Spleen (tissue), 7 donors: ENCODE measurements around a stretch of chr14.

DNA sequence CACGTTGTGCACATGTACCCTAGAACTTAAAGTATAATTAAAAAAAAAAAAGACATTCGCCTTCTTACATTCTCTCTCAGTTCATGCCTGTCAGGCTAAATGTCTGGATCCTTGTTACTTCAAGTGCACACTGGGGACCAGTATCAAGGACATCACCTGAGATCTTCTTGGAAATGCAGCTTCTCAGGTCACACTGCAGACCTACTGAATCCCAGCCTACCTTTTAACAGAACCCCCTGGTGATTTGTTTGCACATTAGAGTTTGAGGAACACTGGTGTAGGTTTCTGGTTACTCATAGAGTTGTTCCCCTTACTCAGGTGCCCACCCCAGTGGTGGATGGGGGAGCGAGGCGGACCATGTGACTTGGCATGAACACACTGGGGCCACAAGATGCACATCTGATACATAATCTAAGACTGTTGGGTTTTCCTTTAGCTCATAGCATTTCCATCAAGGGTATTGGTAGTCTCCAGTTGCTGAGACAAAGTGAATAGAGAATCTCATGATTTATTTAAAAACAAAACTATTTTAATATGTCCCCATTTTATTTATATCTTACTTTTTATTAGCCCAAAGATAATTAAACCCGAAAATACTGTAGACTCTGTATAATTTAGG lies 35.9 kb downstream of the SAMD4A start:
- PRO-cap, 4 experiments, result no peak in any of the 4 experiments
- RAMPAGE, long total RNA, 4 experiments, result start-site peak on the plus strand in 1 of 4 experiments, centred at position 337 of the sequence, 6 reads per replicate

DNA sequence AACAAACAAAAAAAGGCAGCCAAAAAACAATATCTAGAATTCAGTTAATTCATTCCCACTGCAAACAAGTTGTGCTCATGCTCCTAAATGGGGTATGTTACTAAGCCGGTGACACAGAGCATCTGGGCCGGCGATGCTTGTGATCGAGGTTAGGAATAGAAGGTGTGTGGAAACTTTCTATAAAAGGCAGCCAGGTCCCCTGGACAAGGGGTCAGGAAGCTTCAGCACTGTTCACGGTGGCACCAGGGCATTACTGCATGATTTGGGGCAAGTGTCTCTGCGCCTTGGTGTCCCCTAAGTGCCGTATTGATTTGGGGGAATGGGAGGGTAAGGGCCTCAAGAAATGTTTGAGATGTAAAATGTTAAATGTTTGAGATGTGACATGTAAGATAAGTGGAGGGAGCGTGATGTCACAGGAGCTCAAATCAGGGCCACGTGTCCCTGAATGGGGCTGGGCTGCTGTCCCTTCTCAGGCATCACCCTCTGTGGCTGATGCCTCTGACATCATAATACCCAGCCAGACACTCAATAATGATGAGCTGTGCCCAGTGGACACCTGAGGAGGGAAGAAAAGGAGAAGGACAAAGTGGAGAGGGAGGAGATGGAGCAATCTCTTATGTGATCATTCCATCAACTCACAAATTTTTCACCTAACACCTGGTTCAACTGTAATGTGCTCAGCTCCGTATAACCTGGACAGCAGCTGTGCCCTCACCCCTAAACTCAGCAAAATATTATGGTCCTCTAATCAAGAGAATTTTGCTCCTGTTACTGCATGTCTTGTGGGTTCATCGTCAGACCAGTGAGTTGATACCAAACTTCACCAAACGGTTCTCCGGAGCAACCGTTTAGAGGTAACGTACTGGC lies 120.8 kb downstream of the SAMD4A start:
- PRO-cap, 4 experiments, result no peak in any of the 4 experiments
- RAMPAGE, long total RNA, 4 experiments, result start-site peak on the plus strand in 1 of 4 experiments, centred at position 628 of the sequence, 6 reads per replicate

- PRO-cap, 4 experiments, result no peak in any of the 4 experiments
- RAMPAGE, long total RNA, 4 experiments, result no peak in any of the 4 experiments
These were observed 140.8 kb downstream of the SAMD4A start for GRCh38 chr14:54707507-54708396.

DNA sequence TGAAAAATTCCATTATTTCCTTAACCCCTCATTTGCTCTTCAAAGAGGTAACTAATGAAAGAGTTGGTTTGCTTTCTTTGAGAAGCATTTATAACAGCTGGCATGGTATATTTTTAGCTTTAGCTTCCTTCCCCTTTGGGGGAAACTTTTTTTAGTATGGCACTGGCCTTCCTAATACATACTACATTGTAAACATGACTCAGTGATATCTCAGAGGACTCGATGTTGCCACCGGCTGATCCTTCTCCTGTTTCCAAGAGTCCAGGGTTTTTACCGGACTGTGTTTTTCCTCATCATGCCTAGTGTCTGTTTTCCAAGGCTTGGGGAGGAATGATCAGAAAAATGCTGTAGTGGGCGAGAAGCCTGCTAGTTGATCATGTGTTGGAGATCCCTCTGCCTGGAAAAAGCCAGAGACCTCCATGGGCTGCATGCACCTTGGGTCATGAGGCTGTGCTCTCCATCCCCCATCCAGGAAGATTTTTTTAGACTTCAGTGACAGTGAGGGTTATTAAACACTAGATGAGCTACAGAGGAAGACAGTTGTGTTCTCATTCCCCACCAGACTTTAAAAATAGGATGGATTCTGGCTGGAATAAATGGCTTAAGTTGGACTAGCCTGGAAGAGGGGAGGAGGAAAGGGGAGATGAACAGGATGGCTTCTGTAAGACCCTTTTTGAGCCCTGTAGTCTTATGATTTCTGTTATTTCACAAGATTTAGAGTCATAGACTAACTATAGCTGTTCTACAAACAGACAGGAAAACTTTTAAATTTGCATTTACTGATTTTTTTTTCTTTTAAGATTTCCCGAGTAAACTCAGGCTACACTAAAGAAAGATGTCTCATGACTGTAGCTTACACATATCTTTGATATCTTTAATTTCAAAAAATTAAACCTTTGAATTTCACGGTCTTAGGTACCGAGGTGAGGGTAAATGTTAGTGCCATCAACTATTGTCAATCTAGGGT lies 145.7 kb downstream of the SAMD4A start:
- PRO-cap, 4 experiments, result no peak in any of the 4 experiments
- RAMPAGE, long total RNA, 4 experiments, result no peak in any of the 4 experiments

- PRO-cap, 4 experiments, result peak in 1 of 4 experiments; most common plus-strand start chr14:54882129 (in 1); most common minus-strand start chr14:54882168 (in 1)
- RAMPAGE, long total RNA, 4 experiments, result no peak in any of the 4 experiments
These were observed 20.6 kb downstream of the GCH1 start for GRCh38 chr14:54881999-54882390.

DNA sequence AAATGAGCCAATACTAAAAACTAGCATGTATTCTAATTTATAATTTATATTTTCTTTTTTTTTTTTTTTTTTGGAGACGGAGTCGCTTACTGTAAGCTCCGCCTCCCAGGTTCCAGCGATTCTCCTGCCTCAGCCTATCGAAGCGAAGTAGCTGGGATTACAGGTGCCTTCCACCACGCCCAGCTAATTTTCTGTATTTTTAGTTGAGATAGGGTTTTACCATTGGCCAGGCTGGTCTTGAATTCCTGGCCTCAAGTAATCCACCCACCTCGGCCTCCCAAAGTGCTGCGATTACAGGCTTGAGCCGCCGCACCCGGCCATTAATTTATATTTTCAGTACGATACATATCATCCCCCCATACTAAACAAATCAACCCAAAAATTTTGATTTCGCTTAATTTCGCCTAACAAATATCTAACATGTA lies 2.7 kb downstream of the MAPK1IP1L start:
- PRO-cap, 4 experiments, result no peak in any of the 4 experiments
- RAMPAGE, long total RNA, 4 experiments, result no peak in any of the 4 experiments

DNA sequence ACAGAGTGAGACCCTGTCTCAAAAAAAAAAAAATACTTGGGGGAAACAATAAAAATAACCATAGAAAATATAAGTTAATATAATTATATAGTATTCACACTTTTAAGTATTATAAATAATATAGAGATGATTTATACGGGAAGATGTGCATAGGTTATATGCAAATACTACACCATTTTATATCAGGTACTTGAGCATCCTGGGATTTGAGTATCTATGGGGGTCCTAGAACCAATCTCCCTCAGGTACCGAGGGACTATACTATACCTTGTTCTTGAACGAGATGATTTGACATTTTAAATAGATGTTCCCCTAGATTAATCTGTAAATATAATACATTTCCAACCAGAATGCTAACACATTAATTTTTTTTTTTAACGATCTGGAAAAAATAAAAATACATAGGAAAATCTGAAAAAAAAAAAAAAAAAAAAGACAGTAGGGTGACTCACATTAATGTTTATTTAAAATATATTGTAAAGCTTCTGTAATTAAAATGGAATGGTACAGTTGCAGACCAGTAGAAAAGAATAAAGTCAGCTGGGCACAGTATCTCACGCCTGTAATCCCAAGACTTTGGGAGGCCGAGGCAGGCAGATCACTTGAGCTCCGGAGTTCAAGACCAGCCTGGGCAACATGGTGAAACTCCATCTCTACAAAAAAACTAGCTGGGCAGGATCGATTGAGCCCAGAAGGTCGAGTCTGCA lies 7.5 kb downstream of the MAPK1IP1L start:
- PRO-cap, 4 experiments, result no peak in any of the 4 experiments
- RAMPAGE, long total RNA, 4 experiments, result no peak in any of the 4 experiments

DNA sequence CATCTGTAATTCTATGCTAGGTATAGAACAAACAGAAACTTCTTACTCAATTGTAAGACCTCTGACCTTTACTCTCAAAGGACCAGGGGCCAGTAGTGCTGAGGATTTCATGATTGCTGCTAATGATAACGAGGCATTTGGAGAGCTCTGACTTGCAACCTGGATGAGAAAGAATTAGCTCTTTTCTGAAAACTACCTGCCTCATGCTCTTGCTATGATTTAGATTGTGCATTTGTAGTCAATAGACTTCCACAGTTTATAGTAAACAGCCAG lies 6.9 kb upstream of the LGALS3 start:
- PRO-cap, 4 experiments, result no peak in any of the 4 experiments
- RAMPAGE, long total RNA, 4 experiments, result no peak in any of the 4 experiments

- PRO-cap, 4 experiments, result no peak in any of the 4 experiments
- RAMPAGE, long total RNA, 4 experiments, result no peak in any of the 4 experiments
These were observed 45.9 kb downstream of the ATG14 start for GRCh38 chr14:55365681-55366151.

GRCh38 chr14:55611738-55612614 lies 32.0 kb downstream of the KTN1 start:
- PRO-cap, 4 experiments, result no peak in any of the 4 experiments
- RAMPAGE, long total RNA, 4 experiments, result no peak in any of the 4 experiments

DNA sequence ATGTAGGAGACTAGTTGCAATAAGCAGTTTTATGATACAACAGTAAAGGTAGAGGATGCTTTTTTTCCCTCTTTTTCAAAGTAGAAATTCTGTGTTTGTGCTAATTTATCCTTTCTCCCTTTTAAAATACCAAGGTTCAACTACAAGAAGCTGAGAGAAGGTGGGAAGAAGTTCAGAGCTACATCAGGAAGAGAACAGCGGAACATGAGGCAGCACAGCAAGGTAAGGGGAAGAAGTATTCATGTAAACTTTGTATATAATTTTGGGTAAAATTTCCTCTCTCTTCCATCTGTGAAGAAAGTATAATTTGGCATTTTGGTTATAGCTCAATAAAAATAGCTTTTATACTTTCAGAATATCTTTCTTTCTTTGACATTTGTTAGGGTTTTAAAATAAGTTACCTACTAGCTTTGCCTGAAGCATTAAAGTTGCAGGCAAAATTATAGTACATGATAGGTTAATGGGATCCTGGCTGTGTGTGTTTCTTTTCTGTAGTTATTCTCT lies 56.4 kb downstream of the KTN1 start:
- PRO-cap, 4 experiments, result no peak in any of the 4 experiments
- RAMPAGE, long total RNA, 4 experiments, result no peak in any of the 4 experiments

GRCh38 chr14:55646879-55647256 lies 66.9 kb downstream of the KTN1 start:
- PRO-cap, 4 experiments, result no peak in any of the 4 experiments
- RAMPAGE, long total RNA, 4 experiments, result no peak in any of the 4 experiments

DNA sequence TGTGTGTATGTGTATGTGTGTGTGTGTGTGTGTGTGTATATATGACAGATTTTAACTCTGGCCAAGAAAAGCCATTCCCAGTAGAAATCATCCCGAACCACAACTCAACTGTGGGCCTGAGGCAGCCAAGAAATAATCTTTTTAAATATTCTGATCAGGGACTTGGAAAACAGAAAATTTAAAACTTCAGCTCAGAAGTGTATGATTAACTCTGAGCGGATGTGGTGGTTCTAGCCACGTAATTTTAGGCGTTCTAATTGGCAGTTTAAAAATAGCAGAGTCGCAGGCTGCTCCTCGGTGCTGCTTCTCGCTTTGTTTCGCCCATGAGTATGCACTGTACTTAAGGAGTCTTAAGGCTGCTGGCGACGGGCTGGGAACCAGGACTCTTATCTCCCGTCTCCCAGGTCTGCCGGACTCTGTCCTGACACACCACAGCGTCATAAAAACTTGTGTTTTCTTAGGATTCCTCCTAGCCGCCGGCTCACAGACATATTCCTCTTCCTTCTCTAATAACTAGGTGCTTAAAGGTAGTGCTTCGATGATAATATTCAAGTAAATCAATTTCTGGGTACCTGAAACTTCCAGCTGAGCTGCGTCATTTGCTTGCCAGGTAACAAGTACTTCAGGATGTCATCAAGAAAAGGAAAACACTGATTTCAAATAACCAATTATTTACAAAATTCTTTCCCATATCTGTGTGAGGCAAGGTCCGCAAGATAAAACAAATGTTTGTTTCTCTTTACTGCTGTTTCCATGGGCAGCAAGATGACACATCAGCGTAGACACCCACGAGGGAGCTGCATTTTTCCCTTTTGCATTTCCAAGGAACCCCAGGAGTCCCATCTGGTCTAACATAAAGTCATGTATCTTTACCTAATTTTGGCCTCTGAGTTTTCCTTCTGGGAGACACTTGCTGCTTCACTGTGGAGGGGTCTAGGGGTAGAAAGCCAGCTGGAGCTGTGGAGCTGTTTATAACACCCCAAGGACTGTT lies 113.2 kb upstream of the PELI2 start:
- PRO-cap, 4 experiments, result no peak in any of the 4 experiments
- RAMPAGE, long total RNA, 4 experiments, result no peak in any of the 4 experiments

- PRO-cap, 4 experiments, result peak in 4 of 4 experiments; most common plus-strand start chr14:56117962 (in 3); most common minus-strand start chr14:56118082 (in 3)
- RAMPAGE, long total RNA, 4 experiments, result no peak in any of the 4 experiments
These were observed 617 bp upstream of the PELI2 start for GRCh38 chr14:56117378-56118209.

- PRO-cap, 4 experiments, result no peak in any of the 4 experiments
- RAMPAGE, long total RNA, 4 experiments, result no peak in any of the 4 experiments
These were observed 15.4 kb downstream of the PELI2 start for GRCh38 chr14:56133503-56134022.

GRCh38 chr14:56173428-56173687 lies 55.1 kb downstream of the PELI2 start:
- PRO-cap, 4 experiments, result no peak in any of the 4 experiments
- RAMPAGE, long total RNA, 4 experiments, result start-site peak on the plus strand in 1 of 4 experiments, at chr14:56173541-56173567 at its widest, 5 reads per replicate

DNA sequence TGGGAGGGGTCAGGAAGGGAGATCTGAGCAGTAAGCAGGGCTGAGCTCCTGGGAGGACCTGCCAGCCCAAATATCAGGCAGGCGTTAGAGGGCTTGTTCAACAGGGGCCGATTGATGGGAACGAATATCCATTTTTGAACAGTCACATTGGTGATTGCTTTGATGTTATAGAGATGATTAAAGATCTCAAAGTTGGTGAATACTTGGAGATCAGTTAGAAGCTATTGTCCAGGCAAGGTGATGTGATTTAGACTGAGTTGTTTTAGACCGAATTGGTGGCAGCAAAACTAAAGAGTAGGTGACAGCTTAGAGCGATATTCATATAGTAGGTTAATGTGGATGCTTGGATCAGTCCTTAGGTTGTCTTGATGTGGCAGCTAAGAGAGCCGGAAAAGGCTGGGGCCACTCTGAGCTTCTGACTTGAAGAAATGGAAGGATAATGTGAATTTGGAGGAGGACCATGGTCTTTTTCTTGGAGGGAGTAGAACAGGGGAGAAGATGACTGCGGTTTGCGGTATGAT lies 85.9 kb downstream of the PELI2 start:
- PRO-cap, 4 experiments, result no peak in any of the 4 experiments
- RAMPAGE, long total RNA, 4 experiments, result no peak in any of the 4 experiments

GRCh38 chr14:57268321-57268747 lies 371 bp downstream of the EXOC5 start:
- PRO-cap, 4 experiments, result peak in 3 of 4 experiments; most common plus-strand start chr14:57268390 (in 2); most common minus-strand start chr14:57268498 (in 1)
- RAMPAGE, long total RNA, 4 experiments, result no peak in any of the 4 experiments

DNA sequence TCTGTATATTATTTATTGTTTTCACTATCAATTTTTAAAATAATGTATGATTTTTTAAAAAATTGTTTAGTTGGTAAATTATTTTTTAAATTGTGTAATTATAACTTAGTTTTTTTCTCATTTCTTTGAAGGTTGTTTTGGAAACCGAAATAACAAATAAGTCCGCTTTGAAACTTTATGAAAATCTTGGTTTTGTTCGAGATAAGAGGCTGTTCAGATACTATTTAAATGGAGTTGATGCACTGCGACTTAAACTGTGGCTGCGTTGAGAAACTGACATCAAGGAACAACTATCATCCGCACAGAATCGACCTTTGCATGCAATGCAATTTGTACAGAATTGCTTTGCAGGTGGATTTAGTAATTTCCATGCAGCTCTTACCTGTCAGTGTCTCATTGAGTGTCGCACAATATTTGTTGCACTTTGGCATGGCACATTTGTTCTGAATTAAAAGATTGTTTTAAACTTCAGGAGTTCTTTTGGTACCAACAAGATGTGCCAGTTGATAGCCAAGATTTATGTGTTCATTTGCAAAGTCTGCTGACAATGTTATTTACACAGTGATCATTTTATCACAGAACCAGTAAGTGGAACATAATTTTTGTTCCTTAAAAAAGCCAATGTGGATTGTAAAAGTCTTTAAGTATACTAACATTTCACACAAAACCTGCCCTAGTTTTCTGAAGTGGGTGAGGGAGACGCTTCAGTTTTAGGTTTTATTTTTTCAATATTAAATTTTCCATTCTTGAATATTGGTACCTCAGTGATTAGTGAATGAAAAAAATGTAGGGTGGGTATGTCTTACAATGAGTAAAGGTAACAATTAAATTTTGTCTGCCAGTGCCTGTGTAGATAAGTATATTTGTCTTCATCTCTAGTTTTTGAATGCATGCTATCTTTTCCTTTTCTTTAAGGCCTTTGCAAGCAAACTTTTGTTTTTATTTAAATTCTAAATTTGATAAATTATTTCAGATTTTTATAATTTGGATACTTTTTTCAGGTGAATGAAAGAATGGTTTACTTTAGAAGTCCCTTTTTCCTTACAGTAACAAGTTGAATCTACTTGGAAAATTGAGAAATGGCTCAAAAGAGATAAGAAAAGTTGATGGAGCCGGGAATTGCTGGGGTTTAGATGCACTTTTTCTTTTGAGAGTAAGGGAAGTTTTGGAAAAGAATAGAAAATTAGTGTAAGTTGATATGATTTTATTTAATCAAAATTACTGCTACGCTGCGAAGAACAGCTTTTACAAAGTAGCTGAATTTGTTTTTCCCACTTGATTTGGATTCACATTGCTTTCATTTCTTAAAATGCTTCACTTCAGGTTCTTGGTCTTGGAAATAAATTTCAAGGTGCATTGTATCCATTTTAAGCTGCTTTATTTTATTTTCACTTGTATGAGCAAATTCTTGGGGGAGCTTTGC lies 19.4 kb downstream of the NAA30 start:
- PRO-cap, 4 experiments, result no peak in any of the 4 experiments
- RAMPAGE, long total RNA, 4 experiments, result no peak in any of the 4 experiments

DNA sequence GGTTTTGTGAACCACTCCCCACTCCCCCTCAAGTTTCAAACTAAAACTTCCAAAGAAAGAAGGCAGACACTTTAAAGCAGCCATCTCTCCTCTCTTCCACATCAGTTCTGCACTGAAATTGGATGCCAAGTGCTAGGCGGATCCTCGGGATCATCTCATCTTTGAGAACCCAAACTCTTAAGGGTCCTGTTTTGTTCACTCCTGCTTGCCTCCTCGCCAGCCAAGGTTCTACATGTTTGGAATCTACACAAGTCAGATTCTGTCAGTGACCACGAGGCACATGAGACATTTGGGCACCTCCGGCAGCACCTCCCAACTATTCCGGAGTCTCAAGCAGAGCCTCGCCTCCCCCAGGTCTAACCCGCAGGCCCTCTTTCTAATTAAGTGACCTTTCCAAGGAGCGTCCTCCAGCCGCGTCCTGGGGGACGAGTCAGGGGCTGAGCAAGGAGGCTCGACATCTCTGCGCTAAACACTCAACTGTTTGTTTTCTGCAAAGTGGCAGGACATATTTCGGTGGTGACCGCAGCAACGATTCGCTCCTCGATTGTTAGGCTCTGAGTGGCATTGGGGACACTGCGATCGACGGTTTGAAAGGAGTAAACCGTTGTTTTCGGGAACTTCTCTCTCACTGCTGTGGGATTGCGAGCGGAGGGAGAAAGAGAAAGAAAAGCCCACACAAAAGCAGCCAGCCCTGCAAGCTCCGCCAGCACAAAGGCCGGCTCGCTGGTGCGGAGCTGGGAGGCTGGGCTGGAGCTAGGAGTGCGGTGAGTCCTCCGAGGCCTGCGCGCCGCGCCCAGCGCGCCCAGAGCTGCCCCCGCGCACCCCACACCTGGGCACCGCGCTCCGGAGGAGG lies 724 bp downstream of the ARMH4 start:
- PRO-cap, 4 experiments, result no peak in any of the 4 experiments
- RAMPAGE, long total RNA, 4 experiments, result no peak in any of the 4 experiments